LNCaP clone FGC (cell line): ENCODE measurements around a stretch of chr7.

DNA sequence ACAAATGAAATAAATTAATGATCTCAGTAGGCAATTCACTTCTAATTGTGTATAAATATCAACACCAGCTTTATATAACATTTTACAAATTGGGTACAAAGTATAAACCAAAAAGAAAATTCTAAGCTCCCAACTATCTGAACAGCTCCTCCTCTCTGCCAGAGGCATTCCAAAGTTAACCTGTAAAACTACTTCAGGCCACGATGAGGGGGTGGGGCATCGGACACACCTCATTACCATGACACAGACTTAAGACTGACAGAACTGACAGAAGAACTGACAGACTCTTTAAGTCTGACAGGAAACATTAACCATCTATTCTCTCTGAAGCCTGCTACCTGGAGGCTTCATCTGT is 12.4 kb downstream of the ESYT2 start:
- RRBS, 2 experiments = no CpG with 5 or more reads among the region's 2 CpGs

DNA sequence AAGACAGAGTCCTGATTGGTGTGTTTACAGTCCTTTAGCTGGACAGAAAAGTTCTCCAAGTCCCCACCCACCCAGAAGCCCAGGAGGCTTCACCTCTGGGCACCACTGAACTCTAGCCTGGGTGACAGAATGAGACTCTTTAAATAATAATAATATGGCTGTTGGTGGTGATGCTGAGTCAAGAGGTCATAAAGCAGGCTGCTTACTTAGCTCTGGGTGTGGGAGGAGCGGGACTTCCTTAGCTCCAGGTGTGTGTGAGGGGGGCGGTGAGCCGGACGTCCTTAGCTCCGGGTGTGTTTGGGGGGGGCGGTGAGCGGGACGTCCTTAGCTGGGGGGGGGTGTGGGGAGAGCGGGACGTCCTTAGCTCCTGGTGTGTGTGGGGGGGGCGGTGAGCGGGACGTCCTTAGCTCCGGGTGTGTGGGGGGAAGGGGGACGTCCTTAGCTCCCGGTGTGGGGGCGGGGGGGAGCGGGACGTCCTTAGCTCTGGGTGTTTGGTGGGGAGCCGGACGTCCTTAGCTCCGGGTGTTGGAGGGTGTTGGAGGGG is 7.0 kb downstream of the DYNC2I1 start:
- RRBS, 2 experiments = 23 to 28% methylated on average over 7 to 9 of the region's 22 CpGs

DNA sequence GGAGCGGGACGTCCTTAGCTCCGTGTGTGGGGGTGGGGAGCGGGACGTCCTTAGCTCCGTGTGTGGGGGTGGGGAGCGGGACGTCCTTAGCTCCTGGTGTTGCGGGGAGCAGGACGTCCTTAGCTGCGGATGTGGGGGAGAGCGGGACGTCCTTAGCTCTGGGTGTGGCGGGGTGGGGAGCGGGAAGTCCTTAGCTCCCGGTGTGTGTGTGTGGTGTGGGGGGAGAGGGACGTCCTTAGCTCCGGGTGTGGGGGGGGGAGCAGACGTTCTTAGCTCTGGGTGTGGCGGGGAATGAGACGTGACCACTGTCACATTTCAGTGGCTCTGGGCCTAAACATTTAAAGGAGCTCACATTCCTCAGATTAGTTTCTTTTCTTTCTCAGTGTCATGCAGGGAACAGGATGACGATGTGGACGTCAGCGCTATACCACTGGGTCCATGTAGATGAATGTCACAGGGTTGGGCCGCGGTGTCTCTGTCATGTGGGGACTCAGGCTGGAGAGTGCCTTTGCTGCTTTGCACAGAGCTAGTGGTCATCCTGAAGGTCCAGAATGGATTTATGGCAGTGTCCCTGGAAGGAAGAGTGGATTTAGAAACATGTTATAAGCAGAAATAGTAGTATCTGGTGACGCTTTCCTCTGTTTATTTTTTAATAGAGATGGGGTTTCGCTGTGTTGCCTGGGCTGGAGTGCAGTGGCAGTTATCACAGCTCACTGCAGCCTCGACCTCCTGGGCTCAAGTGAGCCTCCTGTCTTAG is 7.7 kb downstream of the DYNC2I1 start:
- RRBS, 2 experiments = no CpG with 5 or more reads among the region's 29 CpGs

GRCh38 chr7:158867310-158867711 is 11.0 kb downstream of the DYNC2I1 start:
- RRBS, 2 experiments = no CpG with 5 or more reads among the region's 14 CpGs

DNA sequence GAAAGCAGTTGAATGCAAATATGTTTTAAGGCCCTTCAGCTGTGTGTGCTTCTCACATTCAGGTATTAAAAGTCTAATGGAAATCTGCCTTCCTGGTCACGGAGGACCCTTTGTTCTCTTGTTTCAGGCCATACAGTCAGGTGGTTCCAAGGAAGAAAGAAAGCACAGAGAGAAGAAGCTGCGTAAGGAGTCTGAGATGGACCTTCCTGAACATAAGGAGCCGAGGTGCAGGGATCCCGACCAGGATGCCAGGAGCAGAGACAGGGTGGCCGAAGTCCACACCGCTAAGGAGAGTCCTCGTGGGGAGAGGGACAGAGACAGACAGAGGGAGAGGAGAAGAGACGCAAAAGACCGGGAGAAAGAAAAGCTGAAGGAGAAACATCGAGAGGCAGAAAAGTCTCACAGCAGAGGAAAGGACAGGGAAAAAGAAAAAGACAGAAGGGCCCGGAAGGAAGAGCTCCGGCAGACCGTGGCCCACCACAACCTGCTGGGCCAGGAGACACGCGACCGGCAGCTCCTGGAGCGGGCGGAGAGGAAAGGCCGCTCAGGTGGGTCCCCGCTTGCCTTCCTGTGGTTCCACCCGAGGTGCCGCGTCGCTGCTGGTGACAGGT is 14.8 kb downstream of the DYNC2I1 start:
- RRBS, 2 experiments = 96 to 97% methylated on average over 7 of the region's 24 CpGs

DNA sequence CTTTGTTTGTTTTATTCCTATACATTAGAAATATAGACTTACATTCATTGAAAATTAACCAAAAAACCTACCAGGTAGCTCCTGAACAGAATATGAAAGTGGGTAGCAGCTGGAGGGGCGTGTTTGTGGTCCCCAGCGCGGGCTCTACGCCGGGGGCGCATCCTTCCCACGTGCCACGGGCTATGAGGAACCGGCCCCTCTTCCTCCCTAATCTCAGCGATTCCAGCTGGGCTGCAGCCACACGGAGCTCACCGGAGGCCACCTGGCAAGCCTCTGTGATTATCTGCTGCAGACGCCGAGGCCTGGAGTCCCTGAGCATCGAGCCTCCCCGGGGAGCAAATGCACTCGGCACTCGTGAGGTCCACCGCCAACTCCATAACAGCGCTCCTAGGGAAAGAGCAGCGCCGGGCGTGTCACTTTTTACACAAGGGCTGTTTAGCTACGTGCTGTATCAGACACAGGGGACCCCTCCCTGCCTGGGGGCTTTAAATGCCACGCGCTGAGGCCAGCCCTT is 101.1 kb downstream of the DYNC2I1 start:
- RRBS, 2 experiments = 79 to 86% methylated on average over 16 of the region's 26 CpGs

GRCh38 chr7:159099161-159099853 is 45.4 kb downstream of the VIPR2 start:
- RRBS, 2 experiments = 83% methylated on average over 2 of the region's 12 CpGs; no CpG with 5 or more reads in 1 of the 2 experiments